ENCODE data around the genes YWHAB and WFDC2.

DNA sequence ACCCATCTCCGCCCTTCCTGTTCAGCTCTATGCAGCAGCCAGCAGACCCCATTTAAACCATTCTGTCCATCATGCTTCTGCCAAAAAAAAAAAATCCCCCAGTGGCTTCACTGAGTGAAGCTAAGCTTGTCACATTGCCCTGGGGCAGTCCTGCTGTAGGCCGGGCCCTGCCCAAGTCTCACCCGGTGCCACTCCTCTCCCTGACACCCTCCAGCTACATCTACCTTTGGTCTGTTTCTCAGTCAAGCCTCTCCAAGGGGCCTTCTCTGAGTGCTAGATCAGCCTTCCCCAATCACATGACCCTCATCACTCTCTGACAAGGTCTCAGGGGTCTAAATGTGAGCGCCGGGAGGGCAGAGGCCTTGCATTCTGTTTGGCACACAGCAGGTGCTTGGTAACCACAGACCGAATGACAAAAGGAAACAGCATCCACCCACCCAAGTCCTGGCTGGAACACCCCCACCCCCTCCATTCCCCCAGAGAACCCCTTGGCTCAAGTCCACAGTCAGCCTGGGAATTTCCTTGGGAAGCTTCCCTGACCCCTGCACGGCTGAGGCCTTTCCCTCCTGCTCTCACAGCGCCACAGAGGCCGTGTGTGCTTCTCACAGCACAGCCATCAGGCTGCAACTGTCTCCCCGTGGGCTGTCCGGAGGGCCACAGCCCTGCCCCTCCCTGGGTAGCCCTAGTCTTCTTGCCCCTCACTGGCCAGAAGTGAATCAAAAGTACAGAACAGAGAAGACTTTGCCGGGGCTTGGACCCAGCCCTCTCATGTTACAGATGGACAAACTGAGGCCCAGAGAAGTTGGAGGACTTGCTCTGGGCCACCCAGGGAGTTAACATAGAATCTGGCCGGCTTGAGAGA, 32.9 kb downstream of the PKIG start:
- PRO-cap = no peak
- CAGE, long polyA plus RNA = no peak

- PRO-cap = bidirectional peak, plus-strand start at chr20:44642842, minus-strand start at chr20:44642531; unidirectional peak, minus-strand start at chr20:44642972
- CAGE, long polyA plus RNA = no peak
Measured at GRCh38 chr20:44642226-44643205, 9.0 kb downstream of the ADA start.

GRCh38 chr20:44643529-44644154, 7.9 kb downstream of the ADA start:
- PRO-cap = no peak
- CAGE, long polyA plus RNA = no peak

GRCh38 chr20:44714048-44714402, 1.1 kb upstream of the CCN5 start:
- PRO-cap = no peak
- CAGE, long polyA plus RNA = no peak

- PRO-cap = bidirectional peak, plus-strand start at chr20:44885723, minus-strand start at chr20:44885572; bidirectional peak, plus-strand start at chr20:44886148, minus-strand start at chr20:44886065; bidirectional peak, plus-strand start at chr20:44886301, minus-strand start at chr20:44886295
- CAGE, long polyA plus RNA = start-site peak on the plus strand at chr20:44885702-44885753, 784 and 525 reads in 2 replicates
Measured at GRCh38 chr20:44885474-44886595, at the start of gene YWHAB. YWHAB (plus strand) TSS chr20:44885705.

GRCh38 chr20:44903669-44904280, 6.1 kb upstream of the PABPC1L start:
- PRO-cap = no peak
- CAGE, long polyA plus RNA = no peak

DNA sequence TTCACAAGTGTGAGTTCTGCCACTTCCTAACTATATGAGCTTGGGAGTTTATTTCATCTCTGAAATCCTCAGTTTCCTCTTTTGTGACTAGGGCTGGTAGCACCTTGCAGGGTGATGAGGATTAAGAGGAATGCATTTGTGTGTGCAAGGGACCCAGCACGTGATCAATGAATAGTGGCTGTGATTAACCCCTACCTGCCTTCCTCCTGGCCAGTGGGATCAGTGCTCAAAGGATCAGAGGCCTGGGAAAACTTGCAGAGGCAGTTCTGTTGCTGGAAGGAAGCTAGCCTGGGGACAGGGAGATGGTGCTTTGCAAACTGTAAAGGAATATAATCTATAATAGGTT, 7.3 kb downstream of the SDC4 start:
- PRO-cap = no peak
- CAGE, long polyA plus RNA = no peak

DNA sequence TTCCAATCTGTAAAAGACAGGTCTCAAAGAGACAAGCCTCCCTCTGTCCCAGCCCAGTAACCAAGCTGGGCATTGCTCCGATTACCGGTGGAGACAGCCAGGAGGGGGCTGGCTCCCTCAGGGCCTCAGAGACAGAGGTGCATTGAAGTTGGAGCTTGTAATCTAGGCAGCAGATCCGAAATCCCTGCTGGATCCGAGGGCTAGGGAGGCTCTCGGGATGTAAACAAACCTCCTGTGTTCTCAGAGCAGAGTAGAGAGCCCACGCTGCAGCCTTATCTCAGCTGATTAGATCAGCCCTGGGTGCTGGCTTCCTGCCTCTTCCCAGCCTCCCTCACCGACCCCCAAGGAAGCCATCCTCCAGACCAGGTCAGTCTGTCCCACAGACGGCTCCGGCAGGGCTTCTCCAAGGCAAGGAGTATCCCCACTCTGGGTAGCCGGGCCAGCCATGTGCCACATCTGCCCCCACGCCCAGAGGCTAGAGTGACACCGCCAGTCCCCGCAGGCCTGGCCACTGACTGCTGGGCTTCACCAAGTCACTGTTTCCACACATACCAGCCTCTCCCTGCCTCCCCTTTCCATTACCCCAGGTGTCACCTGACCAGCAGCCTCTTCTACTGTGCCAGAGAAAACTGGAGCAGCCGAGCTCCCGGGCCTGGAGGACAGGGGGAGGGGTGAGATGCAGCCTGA, 6.2 kb downstream of the SDC4 start:
- PRO-cap = no peak
- CAGE, long polyA plus RNA = no peak

- PRO-cap = no peak
- CAGE, long polyA plus RNA = no peak
Measured at GRCh38 chr20:45346728-45346958, 1.6 kb downstream of the SDC4 start.

- PRO-cap = no peak
- CAGE, long polyA plus RNA = no peak
Measured at GRCh38 chr20:45372493-45373106, 5.5 kb downstream of the TP53TG5 start.

DNA sequence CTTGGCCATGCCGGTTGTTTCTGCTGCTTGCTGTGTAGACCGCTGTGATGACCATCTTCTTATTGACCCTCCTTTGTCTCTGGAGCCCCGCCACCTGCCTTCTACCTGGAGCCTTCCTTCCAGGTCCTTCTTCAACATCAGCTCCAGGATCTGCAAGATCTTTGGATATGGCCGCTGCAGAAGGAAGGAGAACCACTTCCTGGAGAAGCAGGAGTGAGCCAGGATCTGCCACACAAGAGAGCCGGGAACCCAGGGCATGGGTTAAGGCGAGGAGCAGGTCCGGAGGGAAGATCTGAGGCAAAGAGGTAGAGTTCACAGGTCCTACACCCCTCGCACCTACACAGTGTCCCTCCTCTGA, 22.1 kb upstream of the WFDC2 start:
- PRO-cap = no peak
- CAGE, long polyA plus RNA = no peak

GRCh38 chr20:45465503-45466466, 3.8 kb upstream of the WFDC2 start:
- PRO-cap = no peak
- CAGE, long polyA plus RNA = no peak

DNA sequence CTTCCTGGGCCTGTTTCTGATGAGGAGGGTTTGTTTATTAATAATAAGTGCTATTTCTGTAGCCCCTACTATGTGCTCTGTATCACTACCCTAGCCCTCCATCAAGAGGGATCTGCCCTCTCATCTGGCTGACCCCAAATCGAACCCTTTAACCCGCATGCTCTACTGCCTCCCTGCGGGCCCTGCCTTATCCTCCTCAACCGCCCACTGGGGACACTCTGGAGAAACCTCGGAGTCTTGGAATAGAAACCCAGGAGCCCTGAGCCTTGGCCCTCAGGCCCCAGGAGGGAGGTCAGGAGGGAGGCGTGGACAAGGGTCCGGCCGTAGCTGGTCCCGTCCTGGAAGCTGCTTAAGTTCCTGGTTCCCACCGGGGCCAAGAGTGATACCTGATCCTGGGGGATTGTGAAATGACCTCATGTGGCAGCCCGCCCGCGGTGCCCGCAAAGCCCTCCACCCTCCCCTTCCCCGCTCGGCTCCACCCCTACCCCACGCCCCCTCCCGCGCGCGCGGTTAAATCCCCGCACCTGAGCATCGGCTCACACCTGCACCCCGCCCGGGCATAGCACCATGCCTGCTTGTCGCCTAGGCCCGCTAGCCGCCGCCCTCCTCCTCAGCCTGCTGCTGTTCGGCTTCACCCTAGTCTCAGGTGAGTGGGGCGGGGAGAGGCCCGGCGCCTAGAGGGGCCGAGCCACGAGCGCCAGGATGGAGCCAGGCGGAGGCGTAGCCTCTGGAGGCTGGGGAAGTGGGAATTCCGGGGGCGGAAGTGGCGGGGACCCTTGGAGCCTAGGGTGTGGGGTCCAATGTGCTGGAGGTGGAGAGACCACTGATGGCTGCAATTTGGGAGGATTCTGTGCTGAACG, at the start of gene WFDC2:
TSS of gene WFDC2 (plus strand) at position 539 of the 860 bp plus-strand sequence.
- PRO-cap = no peak
- CAGE, long polyA plus RNA = no peak

DNA sequence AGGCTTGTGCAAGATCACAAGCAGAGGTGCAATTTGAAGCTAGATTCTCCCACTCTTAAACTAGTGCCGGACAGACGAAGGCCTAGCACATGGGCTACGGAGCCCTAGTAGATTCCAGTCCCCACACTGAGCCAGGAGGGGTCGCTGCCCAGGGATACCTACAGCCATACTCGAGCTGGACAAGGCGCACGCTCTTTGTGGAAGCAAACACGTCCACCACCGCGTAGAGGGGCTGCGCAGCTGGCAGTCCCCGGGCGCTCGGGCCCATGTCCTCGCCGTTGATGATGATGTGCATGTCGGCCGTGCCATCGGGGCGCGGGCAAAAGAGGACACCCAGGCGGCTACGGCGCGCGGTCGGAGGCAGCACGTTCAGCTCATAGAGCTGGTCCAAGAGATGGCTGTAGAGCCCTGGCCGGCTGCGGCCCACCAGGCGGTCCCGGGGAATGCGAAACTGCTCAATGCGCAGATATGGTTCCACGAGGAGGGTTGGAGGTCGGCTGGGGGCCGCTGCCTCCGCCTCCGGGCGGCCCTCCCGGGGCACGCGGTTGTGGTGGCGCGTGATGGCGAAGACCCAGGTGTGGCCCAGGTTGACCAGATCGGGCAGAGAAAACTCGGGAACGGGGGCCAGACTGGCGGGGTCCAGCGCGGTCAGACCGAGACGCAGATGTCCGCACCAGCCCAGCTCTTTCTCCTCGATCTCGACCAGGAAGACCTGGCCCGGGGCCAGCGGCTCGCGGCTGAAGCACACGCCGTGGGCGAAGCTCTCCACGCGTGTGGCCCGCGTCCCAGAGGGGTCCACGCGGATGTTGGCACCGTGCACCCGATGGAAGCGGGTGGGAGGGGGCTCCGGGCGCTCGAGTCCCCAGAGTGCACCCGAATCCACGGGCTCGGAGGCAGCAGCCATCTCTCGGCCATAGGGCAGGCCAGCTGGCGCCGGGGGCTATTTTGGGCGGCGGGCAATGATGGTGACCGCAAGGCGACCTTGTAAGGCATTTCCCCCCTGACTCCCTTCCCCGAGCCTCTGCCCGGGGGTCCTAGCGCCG, 599 bp downstream of the NEURL2 start:
- PRO-cap = unidirectional peak, plus-strand start at position 458 of the sequence
- CAGE, long polyA plus RNA = no peak

DNA sequence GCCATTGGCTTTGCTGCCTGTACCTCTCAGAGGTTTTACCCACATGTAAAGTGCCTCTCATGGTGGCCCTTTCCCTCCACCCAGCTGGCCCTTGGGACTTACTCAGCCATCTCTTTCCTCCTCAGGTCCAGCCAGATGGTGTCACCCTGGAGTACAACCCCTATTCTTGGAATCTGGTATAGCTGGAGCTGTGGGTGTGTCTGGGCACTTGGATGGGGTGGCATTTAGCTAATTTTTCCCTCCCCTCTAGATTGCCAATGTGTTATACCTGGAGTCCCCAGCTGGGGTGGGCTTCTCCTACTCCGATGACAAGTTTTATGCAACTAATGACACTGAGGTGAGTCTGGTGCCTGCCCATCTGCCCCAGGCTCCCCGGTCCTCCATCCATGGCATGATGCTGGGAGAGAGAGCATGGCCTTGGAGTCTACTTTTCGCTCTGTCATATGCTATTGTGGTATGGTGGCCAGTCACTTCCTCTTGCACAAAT, 1.1 kb downstream of the CTSA start:
- PRO-cap = no peak
- CAGE, long polyA plus RNA = no peak

DNA sequence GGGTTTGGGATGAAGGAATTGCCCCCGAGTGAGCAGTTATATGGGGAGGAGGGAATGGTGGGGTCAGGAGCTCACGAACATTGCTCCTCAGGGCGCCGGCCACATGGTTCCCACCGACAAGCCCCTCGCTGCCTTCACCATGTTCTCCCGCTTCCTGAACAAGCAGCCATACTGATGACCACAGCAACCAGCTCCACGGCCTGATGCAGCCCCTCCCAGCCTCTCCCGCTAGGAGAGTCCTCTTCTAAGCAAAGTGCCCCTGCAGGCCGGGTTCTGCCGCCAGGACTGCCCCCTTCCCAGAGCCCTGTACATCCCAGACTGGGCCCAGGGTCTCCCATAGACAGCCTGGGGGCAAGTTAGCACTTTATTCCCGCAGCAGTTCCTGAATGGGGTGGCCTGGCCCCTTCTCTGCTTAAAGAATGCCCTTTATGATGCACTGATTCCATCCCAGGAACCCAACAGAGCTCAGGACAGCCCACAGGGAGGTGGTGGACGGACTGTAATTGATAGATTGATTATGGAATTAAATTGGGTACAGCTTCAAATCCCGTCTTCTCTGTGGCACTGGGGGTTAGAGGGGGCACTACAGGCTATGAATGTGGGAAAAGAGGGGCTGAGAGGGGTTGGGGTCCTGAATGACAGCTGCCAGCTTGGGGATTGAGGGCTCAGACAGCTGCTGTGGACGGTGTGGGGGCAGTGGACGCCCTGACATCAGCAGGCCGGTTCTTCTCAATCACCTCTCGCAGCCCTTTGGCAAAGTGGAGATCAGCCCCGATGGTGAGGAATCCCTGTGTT, 7.3 kb downstream of the CTSA start:
- PRO-cap = no peak
- CAGE, long polyA plus RNA = no peak

GRCh38 chr20:45945274-45946055, 11.0 kb downstream of the PCIF1 start:
- PRO-cap = no peak
- CAGE, long polyA plus RNA = no peak

DNA sequence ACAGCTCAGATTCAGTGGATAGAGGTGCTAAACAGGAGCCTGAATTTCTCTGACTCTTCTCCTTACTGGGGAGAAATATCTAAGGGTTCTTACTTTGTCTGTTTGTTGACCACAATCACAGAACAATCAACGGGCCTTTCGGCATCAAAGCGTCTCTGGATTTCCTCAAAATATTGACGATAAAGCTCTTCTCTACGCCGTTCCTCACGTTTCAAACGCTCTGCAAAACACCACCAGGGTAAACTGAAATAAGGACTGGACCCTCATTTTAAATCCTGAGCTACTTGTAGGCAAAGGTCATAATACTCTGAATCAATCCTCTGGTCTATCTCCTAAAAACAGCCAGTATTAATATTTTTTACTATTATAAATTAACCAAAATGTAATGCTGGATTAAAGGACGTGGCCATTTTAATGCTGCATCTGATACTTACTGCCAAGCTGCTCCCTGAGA, 22.8 kb downstream of the NCOA5 start:
- PRO-cap = no peak
- CAGE, long polyA plus RNA = no peak

- PRO-cap = no peak
- CAGE, long polyA plus RNA = no peak
Measured at GRCh38 chr20:46307546-46307963, 743 bp downstream of the CDH22 start.

DNA sequence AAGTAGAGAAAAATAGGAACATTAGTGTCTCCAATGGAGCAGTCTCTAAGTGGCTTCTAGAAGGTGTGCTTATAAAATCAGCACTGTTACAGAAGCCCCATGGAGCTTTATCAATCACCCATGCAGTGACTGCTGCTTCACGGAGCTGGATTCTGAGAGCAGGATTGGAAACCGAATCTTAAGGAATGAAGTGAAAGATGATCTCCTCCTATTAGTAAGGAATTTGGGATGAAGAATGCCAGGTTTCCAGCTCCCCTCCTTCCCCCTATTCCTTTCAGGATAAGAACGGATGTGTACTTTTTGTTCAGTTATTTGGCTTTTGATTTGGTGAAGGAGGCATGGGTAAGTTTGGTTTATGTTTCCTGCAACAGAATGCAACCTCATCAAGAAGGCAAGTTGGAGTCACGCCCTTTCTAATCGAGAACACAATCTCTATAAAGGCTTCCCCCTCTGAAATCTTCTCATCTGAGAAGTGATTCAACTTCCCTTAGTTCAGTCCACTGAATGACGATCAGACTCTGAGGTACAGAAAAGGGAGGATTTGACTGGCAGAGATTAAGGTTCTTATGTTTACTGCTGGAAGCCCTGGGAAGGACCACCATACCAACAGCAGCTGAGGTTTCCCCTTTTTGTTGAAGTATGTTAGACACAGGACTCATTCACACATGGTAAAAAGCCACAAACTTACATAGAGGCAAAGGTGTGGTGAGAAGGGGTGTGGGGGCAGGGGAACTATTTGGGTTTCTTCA, 5.5 kb downstream of the ELMO2 start:
- PRO-cap = no peak
- CAGE, long polyA plus RNA = no peak